Metastatic Pancreatic Carcinoma in the Ovary (tissue), 1 donor: ENCODE measurements around a stretch of chr16.

DNA sequence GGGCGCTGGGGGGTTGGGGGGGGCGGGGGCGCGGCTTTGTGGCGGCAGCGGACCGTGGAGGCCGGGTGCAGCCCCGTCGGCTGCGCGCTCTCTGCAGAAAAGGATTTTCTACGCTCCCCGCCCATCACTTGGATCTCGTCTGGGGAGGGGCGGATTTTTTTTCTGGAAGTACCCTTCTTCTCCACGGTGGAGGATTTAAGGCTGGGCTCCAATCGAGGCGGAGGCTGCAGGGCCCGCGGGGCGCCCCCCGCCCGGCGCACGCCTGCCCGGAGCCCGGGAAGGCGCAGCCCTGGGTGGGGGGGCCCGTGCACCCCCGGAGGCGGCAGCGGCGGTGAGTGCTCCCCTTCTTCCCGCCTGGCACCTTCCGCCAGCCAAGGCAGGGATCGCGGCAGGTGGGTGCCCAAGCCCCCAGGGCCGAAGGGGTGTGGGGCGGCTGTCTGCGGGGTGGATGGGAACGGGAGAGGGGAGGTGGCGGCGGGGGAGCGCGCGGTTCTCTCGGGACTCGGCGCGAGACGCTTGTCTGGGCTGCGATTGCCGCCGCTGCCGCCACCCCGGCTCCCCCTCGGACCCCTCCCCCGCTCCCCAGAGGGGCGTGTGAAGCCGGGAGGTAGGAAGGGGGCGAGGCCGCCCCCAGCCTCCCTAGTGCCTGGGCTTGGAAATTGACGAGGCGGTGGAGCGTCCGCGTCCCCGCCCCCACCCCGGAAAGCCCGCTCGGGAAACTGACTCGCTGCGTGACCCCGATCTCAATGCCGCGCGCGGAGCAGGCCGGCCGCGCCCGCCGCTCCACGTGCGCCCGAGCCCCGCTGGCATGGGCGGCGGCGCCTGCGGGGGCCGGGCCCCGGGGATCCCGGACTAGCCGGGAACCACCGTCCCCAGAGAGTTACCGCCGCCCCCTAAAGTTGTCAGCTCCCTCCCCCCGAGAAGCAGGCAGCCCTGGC lies 231.4 kb downstream of the MRTFB start:
- PRO-cap: bidirectional peak, plus-strand start at position 41 of the sequence, minus-strand start outside the sequence

DNA sequence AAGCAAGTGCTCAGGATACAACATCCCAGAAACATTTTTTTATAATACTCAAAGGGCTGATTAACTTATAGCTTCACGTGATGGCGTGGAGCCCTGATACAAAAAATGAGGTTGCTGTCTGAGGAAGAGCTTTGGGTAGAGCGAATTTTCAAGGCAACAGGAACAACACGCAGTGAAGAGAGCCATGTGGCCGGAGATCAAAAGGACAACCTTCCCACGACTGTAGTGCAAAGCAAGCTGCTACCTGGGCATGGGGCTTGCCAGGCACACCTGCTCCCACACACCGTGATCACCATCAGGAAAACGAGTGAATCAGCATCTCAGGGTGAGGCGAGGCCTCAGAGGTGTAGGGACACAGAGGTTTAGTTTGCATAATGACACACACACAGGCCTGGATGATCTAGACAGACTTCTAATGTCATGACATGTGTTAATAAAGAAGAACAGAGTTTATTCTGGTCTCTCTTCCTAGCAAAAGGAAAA lies 65.8 kb downstream of the PARN start:
- PRO-cap: no peak

DNA sequence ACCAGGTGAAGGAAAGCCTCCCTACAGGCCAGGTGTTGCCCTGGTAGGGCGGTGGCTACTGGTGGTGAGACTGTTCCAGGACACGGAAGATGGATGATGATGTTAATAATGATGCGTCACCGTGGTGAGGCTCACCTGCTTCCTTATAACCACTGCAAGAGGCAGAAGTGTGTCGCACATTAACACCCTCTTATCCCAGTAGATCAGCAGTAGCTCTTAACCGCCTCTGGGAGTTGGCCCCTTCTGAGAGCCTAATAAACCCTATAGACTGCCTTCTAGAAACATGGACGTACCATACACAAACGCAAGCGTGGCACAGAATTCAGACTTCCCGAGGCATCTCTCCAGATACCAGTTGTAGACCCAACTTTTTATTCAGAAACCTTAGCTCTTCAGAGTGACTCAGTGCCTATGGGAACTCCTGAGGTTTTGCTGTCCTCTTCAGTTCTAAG lies 7.8 kb downstream of the BFAR start:
- PRO-cap: no peak

- PRO-cap: no peak
These were observed 39.6 kb downstream of the NTAN1 start for GRCh38 chr16:15016211-15016669.

DNA sequence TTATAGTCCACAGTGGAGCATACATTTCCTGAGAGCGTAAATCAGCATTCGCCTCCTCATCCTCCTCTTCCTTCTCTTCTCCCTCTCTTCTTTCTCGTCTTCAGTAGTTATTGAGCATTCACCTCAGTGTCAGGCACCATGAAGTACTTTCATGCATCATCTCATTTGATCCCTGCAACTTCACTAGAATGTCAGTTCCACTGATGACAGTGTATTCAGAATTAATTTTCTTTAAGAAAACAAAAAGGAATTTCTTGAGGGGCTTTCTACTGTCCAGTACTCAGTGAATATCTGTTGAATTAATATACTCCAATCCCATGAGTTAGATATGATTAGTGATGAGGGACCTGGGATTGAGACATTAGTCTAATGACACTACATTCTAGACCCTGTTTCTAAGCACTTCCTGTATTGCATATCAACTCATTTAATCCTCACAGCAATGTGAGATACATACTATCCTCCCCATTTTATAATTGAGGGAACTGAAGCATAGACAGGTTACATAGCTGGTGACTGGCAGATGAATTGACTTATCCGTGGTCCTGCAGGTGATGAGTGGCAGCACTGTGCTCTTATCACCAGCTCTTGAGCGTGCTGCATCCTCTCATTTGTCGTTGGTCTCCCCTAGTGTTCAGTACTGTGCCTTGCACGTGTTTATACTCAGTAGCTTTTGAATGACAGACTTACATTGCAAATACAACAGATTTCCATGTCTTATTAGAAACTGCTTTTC lies 33.9 kb downstream of the NTAN1 start:
- PRO-cap: no peak

- PRO-cap: no peak
These were observed 121.1 kb downstream of the NPIPA5 start for GRCh38 chr16:15257024-15257429.

DNA sequence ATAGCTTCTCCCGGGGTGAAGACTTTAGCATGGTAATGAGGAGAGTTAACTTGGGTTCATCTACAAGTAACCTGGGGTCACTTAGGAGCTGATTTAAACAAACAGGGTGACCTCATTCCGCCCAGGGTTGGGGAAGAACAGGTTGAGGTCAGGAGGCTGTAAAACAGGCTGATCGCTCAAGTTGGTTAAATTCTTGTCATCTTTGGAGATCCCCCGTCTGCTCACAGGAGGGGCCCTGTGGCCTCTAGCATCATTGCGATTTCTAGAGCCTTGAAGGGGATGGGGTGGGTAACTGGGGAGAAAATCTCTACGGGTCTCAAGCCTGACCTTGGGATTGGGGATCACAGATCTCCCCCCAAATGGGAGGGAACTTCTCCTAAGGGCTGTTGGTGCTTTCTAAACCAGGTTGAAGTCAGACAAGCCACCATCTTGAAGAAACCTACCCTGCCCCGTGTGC lies 1.8 kb downstream of the MPV17L start:
- PRO-cap: no peak

DNA sequence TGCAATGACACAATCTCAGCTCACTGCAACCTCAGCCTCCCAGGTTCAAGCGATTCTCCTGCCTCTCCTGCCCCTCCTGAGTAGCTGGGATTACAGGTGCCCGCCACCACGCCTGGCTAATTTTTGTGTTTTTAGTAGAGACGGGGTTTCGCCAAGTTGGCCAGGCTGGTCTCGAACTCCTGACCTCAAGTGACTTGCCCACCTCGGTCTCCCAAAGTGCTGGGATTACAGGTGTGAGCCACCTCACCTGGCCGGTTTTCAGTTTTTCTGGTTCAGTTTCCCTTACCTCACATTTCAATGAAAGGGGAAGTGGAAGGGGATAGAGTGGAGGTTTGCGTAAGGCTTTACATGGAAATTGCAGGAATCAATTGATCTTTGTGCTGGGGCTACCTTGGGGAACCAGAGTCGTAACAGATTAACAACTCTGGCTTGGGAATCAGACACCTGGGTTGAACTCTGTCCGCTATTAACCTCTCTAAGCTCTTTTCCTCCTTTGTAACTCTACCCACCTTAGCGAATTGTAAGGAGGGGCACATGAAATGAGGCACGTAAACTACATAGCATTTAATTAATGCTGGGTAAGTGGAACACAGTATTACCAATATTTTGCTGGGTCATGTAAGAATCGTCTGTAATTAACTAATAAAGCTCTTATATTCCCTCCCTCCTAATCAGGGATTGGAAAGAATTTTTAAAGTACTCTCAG lies 3.2 kb downstream of the MPV17L start:
- PRO-cap: no peak

DNA sequence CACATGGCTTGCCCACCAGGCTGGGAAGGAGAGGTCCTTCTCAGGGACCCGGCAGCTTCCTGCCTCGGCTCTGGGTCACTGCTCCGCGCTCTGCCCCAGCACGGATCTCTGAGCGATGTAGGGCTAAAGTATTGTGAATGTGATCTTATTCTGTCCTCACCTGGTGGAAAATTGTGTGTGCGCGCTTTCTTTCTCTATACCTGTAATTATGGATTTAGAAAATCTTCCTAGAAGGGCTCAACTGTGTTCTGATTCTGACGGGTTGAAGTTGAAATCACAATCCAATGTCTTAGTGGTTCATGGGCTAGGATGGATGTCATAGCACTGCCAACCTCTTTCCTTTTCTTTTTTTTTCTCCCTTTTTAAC lies 1.2 kb downstream of the BMERB1 start:
- PRO-cap: unidirectional peak, minus-strand start at position 80 of the sequence

GRCh38 chr16:15498851-15499238 lies 64.5 kb downstream of the BMERB1 start:
- PRO-cap: no peak

- PRO-cap: no peak
These were observed 9.4 kb downstream of the MARF1 start for GRCh38 chr16:15633492-15634097.

DNA sequence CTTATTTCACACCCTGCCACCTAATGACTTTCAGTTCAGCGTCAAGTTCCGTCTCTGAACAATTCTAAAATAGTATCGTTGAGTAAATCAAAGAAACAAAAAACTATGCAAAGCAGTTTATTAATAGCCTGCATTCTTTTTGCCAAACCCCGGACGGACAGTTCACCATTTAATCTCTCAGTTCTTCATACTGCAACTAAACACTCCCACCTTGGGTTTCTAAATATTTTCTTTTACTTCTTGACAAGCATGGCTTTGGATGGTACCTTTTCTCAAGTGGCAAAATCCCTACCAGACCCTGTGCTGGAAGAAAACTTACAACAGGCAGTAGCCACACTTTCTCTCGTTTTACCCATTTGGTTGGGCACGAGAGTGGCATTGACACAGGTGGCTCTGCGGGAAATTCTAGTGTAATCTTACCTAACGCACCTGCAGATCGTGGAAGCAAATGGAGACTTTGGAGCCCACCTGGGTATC lies 1.1 kb downstream of the MYH11 start:
- PRO-cap: no peak

- PRO-cap: no peak
These were observed 22.6 kb downstream of the ABCC1 start for GRCh38 chr16:15971913-15972517.

GRCh38 chr16:16007593-16008427 lies 58.4 kb downstream of the ABCC1 start:
- PRO-cap: no peak

DNA sequence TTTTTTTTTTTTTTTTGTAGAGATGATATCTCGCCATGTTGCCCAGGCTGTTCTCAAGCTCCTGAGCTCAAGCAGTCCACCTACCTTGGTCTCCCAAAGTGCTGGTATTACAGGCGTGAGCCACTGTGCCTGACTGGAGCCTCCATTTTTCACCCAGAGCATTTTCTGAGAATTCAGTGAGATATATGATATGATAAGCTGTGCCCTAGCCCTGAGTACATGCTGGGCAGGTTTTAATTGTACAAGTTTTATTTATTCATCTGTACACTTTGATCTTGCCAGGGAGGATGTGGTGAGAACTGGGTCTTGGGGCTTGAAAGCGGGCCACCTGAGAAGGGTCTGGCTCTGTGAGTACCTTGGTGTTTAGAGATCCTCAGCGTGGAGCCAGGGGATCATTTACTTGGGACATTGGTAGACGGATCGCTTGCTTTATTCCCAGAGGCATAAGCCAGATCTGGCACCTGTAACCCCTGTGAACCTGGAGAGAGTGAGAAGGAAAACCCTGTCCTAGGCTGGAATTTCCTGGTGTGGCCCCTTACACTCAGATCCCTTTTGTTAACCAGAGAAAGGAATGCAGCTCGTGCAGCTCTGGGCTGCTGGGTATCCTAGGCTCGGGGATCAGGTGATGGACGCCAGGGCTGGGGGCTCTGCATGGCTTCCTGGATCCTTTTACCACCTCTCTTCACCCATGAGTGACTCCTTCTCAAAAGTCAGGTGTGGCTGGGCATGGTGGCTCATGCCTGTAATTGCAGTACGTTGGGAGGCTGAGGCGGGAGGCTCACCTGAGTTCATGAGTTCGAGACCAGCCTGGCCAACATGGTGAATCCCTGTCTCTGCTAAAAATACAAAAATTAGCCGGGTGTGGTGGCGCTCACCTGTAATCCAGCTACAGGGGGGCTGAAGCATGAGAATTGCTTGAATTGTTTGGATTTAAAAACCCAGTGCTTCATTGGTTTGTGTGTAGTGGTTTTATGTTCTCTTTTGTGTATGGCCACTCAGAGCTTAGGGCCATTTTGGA lies 92.0 kb downstream of the ABCC1 start:
- PRO-cap: no peak

GRCh38 chr16:16096232-16097005 lies 126.9 kb downstream of the ABCC6 start:
- PRO-cap: no peak

DNA sequence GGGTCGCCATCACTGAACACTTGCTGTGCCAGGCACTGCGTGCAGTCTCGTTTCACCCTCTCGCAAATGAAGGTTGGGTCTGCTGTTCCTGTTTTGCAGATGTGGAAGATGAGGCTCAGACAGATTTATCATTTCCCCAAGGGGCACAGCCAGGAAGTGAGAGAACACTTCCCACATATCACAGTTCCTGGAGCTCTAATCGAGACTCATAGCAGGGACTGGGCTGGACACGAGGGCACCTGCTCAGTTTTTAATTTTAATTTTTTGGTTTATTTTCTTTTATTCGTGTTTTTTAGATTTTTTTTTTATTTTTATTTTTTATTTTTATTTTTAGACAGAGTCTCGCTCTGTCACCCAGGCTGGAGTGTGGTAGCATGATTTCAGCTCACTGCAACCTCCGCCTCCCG lies 122.6 kb downstream of the ABCC6 start:
- PRO-cap: no peak

DNA sequence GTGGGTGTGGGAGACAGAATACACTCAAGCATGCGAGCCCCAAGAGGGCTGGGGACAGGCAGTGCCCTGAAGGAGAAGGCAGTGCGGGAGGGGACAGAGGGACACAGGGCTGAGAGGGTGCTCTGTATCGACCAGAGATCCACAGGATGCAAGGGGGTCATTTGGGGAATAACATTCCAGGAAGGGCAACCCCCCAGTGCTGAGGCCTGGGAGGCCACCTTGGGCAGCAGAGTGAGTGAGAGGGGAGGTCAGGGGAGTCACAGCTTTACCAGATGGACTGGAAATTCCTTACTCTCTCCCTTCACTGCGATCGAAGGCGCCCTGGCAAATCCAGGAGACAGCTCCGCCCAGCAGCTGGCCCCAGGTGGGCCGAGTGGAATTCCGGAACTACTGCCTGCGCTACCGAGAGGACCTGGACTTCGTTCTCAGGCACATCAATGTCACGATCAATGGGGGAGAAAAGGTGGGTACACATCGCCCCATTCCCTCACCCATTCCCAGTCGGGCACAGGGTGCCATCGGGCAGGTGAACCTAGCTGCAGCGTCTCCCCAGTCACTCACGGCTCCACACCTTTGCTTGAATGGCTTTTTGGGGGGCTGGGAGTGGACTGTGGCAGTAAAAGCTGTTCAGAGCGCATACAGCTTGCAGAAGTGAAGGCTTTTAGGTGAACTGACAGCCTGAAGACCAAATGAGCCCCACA lies 91.7 kb downstream of the ABCC6 start:
- PRO-cap: no peak

- PRO-cap: no peak
These were observed 425.8 kb downstream of the NPIPA7 start for GRCh38 chr16:16804862-16805075.

- PRO-cap: no peak
These were observed 192.9 kb downstream of the XYLT1 start for GRCh38 chr16:17277760-17278331.